H7 (cell line): ENCODE data around the gene AGPAT4.

DNA sequence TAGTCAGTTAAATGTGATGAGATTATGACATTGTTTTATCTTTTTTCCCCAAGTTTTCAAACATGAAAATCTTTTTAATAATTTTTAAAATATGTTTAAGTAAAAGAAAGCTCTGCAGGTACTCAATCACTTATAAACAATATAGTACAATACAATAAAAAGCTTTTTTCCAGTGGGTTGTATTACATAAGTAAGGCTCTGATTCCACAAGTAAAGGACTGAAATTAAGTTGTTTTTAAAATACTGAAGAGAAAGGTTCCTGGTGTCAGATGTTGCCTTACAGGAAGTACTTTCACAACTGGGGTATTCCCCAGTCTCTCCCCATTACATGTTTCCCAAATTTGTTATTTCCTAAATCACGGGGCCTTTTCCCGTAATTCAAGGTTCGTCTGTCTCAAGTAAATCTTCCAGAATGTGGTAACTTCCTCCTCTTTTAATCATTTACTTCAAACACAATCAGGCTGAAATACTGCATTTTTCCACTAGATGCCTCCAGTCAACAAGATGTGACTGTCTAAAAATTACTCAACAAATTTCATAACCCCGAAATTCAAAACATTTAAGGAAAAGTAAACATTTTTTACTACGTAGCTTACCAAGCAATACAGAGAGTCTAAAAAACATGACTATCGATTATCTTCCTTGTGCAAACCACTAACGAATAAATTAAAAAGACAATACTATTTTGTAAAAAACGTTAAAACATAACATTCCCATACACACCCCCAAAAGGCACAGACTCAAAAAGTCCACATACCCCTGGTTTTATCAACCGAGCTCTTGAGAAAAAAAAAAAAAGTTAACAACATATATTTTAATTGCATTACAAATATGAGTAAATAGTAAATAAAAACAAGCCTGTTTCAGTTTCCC lies 1.9 kb downstream of the SOD2 start:
- RAMPAGE, long total RNA: no peak

- RAMPAGE, long total RNA: start-site peak on the minus strand at chr6:159726928-159726957, 30 reads; start-site peak on the plus strand at chr6:159727088-159727132, 304 reads; start-site peak on the minus strand at chr6:159727335-159727398, 16 reads
Measured at GRCh38 chr6:159726452-159727480, 540 bp upstream of the WTAP start.

DNA sequence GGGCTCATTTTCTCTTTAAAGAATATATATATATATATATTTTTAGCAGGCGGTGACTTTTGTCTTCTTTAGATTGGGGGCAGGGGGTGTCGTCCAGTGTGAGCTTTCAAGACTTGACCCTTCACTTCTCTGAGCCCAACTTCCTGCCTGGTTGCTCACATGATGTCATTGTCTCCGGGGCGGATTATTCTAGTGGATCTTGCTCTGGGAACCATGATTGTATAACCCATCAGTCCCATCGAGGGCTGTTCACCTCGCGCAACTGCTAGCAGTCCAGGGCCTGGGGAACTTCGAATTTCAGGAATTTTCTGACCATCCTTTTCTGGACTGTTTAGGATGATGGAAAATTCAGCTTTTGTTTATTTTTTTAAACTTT lies 1.0 kb downstream of the IGF2R start:
- RAMPAGE, long total RNA: no peak

DNA sequence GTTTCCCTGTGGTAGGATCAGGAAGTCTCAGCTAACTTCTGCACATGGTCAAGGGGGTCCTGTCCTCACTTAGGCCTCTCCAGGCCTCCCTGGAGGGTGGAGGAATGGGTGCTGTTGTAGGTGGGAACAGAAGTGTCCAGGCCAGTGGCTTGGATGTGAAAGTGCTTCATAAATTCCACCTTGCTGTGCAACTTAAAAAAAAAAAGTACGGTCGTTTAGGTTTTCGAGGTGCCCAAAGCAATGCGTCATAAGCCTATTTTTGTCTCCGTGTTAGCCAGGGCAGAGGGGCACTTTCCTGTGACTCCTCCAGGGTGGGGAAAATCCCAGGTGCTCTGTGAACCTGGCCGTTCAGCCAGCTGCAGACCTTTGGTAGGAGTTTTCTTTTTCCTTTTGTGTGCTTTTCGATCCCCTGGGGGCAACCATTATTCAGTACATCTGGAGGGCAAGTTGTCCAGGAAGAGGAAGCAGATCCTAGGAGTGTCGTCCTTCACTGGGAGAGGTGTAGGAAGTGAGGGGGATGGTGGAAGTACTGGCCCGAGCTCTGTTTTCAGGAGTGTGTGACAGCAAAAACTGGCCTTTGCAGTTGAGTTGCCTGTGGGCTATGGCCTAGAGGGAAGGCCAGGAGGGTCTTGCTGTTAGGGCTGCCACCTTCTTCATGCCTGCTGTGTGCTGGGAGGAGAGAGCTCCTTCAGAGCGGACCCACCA lies 9.7 kb downstream of the IGF2R start:
- RAMPAGE, long total RNA: no peak

- RAMPAGE, long total RNA: no peak
Measured at GRCh38 chr6:160023749-160025091, 55.3 kb downstream of the IGF2R start.

- RAMPAGE, long total RNA: no peak
Measured at GRCh38 chr6:160035497-160036232, 66.8 kb downstream of the IGF2R start.

DNA sequence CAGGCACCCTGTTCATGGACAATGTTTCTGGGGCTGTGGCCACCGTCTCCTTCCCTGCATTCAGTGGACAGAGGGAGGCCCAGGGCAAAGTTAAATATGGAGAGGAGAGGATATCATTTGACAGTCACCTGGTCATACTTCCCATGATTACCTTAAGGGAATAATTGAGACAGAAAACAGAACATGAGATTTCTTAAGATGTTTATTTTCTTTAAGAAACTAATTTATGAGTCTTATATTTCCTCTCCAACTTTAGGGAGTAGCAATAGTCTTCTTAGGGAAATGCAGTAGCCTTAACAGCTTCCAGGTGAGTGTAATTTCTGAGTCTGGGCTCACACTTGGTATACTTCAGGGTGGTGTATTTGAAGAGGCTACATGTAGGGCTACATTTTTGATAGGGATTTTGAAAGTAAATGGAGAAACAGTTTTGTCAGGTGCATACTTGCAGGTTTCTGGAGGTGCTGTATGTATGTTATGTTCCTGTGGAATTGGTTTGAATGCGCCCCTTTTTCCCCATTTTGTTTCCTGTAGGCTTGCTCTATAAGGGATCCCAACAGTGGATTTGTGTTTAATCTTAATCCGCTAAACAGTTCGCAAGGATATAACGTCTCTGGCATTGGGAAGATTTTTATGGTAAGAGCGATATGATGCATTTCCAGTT lies 64.0 kb upstream of the SLC22A1 start:
- RAMPAGE, long total RNA: no peak

DNA sequence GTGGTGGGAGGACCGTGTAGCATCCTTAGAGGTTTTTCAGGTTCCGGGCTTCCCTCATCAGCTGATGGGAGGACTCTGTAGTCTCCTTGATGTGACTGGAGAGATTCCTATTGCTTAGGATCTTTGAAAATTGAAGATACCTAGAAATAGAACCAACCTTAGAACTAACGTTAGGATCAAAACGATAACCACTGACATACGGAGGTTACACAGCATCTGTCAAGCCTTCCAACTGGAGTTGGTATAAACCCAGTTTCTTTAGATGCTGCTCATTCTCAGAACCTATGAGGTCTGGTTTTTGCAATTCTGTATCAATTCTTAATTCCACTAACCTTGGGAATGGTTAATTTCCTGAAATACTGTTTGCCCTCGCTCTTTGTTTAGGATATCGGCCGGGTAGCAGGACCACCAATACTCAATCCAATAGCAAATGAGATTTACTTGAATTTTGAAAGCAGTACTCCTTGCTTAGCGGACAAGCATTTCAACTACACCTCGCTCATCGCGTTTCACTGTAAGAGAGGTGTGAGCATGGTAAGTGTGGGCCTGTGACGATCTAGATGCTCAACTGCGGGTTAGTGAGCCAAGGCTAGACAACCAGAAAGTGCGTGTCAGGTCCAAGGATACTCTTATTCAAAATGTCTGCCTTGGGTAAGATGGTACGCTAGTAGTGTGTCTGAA lies 46.0 kb upstream of the SLC22A1 start:
- RAMPAGE, long total RNA: no peak

DNA sequence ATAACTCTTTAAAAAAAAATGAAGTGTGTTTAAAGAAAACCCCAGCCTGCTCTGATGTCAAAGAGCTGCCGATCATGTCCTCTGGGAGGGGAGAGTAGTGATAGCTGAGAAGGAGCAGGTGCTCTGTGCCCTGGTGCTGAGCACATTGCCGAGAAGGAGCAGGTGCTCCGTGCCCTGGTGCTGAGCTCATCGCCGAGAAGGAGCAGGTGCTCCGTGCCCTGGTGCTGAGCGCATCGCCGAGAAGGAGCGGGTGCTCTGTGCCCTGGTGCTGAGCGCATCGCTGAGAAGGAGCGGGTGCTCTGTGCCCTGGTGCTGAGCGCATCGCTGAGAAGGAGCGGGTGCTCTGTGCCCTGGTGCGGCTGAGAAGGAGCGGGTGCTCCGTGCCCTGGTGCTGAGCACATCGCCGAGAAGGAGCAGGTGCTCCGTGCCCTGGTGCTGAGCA lies 30.9 kb upstream of the SLC22A1 start:
- RAMPAGE, long total RNA: no peak

- RAMPAGE, long total RNA: no peak
Measured at GRCh38 chr6:160105930-160106571, 15.6 kb upstream of the SLC22A1 start.

DNA sequence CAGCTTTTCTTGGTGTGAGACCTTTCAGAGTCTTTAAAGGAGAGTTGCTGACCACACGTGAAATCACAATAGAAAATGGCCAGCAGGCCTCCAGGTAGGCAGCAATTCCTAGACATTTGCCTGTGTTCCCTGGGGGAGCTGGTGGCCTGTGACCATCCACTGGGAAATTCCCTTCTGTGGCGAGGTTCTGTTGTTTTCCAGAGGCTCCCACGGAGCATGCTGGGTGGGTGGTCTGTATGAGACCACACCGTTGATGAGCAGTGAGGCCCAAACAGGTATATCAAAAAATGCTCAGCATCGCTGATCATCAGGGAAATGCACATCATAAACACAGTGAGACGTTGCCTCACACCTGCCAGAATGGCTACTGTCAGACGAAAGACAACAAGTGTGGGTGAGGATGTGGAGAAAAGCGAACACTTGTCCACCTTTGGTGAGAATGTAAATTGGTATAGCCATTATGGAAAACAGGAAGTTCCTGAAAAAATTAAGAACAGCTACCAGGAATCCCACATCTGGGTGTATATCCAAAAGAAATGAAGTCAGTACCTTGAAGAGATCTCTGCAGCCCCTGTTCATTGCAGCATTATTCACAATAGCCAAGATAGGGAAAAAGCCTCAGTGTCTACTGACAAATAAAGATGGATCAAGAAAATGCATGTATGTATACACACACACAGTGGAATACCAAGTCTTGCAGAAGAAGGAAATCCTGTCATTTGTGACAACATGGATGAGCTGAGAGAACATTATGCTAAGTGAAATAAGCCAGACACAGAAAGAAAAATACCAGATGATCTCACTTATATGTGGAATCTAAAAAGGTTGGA lies 11.4 kb upstream of the SLC22A1 start:
- RAMPAGE, long total RNA: no peak

DNA sequence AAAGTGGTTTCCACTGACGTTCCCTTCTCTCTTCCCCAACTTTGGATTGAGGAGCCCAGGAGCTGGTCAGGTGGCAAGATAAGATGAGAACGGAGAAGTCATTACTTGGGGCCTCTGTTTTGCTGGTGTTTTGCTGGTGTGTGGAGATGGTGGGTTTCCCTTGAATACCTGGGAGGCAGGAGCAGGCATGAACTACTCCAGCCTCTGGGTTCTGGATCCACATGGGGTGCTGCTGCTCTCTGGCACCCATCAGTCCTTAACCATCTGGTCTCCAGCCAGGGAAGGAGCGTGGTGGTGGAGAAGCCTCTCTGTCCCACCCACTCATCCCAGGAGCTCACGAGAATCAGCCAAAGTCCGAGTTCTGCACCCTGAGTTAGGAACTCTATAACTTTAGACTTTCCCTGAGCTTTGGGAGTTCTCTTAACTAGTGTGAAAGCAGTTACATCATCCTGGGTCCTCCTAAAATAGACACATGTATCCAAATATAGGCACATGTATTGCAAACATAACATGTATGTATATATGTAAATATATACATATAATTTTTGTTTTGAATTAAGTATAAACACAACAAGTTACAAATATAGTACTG lies 5.5 kb upstream of the PLG start:
- RAMPAGE, long total RNA: no peak

GRCh38 chr6:160766644-160767850 lies 65.0 kb downstream of the PLG start:
- RAMPAGE, long total RNA: no peak

- RAMPAGE, long total RNA: no peak
Measured at GRCh38 chr6:160978638-160978883, 13.0 kb upstream of the MAP3K4 start.

DNA sequence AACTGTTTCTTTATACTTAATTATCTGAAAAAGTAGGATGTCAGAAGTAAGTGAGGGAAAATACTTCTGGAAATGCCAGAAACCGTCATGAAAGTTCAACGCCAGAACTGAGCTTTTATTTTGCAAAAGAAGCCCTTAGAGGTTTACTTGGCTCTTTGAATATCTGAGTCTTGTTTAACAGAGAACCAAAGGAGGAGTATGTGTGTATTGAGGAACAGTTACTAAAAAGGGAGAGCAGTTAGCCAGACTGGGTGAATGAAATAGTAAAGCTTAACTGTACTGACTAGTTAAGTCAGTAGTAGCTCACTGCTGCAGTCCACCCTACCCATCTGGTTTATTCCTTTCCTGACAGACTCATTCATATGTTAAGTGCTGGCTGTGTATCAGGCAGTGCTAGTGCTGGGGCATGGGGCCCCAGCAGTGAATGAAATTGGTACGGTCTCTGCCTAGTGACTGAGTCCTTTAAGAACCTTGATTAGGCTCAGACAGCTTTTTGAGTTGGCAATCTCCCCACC lies 20.0 kb downstream of the MAP3K4 start:
- RAMPAGE, long total RNA: no peak

- RAMPAGE, long total RNA: no peak
Measured at GRCh38 chr6:161049217-161050057, 57.9 kb downstream of the MAP3K4 start.

DNA sequence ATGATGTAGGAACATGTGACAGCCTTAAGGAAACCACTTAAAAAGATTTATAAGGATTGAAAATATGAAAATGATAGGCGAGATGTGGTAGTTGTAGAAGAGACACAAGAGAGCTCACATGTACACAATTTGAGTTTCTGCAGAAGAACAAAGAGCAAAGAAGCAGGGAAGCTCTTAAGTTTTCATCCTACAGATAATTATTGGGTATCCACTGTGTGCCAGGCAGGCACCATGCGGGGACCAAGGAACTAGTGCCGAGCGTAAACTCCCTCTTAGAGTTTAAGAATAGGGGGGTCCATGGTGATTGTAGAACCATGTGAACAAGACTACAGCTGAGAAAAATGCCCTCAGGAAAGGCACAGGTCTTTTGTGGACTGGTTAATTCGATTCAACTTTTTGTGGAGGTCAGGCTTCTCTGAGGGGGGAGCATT lies 85.0 kb downstream of the MAP3K4 start:
- RAMPAGE, long total RNA: no peak

DNA sequence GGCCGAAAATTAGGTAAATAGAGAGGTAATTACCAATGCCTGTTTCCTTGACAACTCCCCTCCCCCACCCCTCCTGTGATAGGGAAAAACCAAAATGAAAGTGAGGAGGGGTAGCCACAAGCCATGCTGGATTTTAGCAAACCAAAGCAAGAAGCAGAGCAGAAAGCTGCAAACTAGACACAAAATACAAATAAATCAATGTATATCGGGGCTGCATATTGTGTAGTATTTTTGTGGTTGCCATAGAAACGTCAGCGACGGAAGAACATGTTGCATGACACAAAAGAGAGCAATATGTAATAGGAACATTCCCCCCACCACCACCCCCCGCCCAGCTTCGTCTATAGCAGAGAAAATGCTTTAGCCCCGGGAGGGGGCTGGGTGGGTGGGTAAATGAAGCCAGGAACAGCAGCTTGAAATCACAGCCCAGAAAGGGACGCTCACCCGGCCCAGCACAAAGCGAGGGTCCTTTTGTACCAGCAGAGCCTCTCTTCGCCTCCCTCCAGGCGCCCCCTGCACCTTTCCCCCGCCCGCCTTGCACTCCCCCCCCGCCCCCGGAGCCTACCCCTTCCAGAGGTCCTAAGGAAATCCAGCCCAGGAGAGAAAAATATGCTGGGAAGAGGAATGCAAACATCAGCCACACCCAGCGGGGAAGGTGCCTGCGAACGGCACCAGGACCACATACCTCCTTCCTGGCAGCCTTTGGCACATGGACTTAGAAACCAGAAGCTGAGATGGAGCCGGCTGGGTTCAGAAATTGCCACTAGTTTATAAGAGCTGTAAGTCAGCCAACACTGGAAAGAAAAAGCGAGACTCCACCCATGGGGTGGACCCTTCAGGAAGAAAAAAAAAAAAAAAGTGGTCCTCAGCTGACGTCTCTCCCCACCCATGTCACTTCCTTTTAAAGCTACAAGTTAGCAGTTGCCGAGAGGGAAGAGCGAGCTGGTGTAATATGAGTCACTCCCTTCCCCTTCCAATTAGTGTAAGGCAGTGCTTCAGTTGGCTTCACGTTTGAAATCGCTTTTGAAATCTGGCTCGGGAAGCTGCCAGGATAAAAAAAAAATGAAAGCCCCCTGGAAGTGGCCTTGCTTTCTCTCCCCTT lies at the start of gene AGPAT4:
TSS of gene AGPAT4 (minus strand) at position 809 of the 1,102 bp plus-strand sequence.
- RAMPAGE, long total RNA: no peak

DNA sequence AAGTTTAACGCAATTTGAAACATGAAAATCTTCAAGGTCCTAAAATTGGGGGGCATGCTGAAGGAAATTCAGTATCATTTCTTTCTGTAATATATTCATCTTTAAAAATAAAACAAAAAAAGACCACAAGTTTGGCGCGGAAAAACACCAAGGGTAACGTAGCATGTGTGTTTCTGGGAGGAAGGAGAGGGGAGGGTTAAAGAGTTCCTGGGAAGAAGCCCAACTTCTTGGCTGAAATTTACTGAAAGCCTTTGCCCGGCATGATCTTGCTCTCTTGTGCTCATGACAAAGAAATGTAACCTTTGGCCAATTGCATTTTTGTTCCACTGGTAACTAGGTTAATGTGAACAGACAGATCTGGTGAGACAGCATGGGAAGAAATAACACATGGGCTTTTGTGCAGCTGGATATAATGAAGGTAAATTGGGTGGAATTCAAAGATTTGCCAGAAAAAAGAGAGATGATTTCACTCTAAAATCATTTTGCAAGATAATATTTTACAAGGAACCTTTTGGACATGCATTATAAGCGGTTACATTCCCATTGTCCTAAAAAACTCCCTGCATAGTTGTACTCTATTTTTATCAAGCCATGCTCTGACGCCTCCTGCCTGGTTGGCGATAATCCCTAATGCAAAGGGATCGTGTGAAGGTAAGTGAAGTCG lies 161.0 kb upstream of the AGPAT4 start:
- RAMPAGE, long total RNA: no peak

DNA sequence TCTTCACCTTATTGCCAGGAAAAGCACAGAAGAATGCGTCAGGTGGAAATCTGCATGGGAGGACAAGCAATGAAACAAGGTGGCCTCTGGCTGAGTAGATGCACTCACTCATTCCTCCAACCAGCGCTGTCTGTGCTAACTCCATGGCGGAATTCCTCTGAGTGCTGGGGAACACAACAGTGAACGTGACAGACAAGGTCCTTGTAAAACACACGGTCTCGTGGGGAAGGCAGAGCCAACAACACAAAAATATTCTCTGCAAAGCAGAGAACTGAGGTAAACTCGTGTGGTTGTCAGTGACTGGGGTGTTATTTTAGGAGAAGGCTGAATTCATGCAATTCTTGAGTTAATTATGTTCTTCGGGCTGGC lies 339.8 kb downstream of the PRKN start:
- RAMPAGE, long total RNA: no peak